Mononuclear cell (primary cell): ENCODE measurements around a stretch of chr6.

GRCh38 chr6:157033139-157033924 is 256.2 kb downstream of the ARID1B start:
- RRBS, result no CpG with 5 or more reads among the region's 5 CpGs

- RRBS, result no CpG with 5 or more reads among the region's 9 CpGs
These were observed 260.9 kb downstream of the TMEM242 start for GRCh38 chr6:157062317-157062839.

- RRBS, result no CpG with 5 or more reads among the region's 7 CpGs
These were observed 223.3 kb downstream of the TMEM242 start for GRCh38 chr6:157099943-157100592.

GRCh38 chr6:157184026-157184682 is 139.2 kb downstream of the TMEM242 start:
- RRBS, result 57% methylated on average over 4 of the region's 16 CpGs

GRCh38 chr6:157206024-157206983 is 117.0 kb downstream of the TMEM242 start:
- RRBS, result no CpG with 5 or more reads among the region's 39 CpGs

GRCh38 chr6:157207378-157208070 is 115.8 kb downstream of the TMEM242 start:
- RRBS, result no CpG with 5 or more reads among the region's 18 CpGs

GRCh38 chr6:157253738-157254344 is 69.5 kb downstream of the TMEM242 start:
- RRBS, result no CpG with 5 or more reads among the region's 7 CpGs

DNA sequence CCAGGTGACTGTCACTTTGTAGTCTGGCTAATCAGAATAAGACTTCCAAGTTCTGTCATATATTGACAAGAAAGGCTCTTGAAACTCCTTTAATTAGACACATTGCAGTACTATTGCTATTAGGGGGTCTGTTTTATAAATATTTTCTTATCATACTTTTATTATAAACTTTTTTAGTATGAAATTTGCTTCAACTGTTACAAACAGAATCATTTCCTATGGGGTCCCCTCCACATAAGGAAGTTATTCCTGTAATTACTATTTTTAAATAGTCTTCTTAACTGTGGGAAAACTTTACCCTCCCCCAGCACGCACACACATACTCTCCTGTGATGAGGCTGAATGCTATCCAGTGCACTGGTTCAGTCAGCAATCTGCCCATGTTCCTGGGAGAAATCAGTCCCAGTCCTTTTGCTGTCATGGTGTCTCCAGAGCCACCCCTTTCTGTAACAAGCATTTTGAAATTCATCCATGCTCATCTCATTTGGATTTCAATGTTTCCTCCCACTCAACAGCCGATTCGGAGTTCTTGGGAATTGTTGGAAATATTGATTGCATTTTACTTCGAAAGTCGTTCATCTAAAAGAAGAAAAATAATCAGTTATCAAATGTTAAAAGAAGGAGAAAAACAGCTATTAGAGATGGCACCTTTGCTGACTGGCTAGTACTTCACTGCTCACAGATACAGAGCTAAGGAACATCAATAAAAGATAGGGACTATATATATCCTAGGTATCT is 30.7 kb downstream of the TMEM242 start:
- RRBS, result no CpG with 5 or more reads among the region's 5 CpGs

GRCh38 chr6:157312758-157313212 is 10.5 kb downstream of the TMEM242 start:
- RRBS, result no CpG with 5 or more reads among the region's 11 CpGs

DNA sequence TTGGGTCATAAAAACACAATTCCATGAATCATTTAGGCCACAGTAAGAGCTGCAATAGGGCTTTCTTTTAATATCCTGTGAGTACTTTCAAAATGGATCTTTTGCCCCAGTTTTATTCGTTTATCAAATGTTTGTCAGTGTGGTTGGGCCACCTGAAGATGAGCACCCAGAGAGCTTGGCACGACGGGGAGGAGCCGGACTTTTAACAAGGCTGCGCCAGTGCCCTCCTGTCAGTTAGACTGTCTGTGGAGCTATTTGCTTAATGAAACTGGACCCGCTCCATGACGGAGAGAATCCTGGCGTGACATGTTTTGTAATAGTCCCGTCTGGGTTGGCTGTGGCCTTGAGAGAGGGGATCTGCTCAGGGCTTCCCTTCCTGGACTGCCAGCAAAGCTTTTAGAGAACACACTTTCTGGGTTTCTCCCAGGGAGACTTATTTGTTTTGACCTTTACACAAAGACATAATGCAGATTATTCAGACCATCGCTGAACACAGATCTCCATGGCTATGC is 53.6 kb downstream of the ZDHHC14 start:
- RRBS, result no CpG with 5 or more reads among the region's 10 CpGs

DNA sequence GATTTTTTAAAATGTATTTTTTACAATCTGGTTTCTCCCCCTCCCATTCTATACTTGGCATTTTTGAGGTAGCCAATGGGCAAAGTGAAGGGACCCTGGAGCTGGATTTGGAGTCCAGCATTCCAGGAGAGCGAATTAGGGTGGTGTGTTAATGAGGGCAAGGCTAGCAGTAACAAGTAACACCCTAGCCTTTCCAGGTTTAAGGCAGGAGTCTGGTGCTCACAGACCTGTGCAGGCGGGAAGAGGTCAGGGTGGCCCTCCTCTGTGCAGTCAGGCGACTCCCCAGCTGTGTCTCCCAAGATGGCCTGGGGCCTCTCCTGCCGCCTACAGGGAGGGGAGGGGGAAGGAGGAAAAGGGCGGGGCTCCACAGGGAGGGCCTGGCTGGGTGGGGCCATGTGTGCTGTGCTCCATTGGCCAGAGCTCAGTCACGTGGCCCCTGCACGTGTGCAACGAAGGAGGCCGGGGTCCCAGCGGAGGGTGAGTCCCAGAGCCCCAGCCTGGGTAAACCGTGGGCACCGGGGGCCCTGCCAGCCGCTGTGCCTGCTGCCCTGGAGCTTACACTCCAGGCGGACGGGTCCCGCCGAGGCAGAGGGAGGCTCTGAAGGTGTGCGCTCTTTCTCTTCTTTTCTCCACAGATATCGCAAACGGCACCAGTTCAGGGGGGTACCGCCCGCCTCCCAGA is 211.5 kb downstream of the ZDHHC14 start:
- RRBS, result 96% methylated on average over 4 of the region's 22 CpGs

DNA sequence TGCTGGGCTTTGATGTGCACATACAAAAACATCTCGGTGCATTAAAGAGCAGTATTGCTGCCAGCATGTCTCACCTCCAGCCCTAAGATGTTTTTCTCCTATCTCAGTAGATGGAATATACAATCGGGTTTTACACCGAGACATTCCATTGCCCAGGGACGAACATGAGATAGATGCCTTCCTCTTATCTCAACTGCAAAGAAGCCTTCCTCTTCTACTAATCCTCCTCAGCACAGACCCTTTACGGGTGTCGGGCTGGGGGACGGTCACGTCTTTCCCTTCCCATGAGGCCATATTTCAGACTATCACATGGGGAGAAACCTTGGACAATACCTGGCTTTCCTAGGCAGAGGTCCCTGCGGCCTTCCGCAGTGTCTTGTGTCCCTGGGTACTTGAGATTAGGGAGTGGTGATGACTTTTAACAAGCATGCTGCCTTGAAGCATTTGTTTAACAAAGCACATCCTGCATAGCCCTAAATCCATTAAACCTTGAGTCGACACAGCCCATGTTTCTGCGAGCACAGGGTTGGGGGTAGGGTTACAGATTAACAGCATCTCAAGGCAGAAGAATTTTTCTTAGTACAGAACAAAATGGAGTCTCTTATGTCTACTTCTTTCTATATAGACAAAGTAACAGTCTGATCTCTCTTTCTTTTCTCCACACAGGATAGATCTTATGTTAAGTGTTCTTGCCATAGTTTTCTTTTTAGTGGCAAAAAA is 70.4 kb upstream of the SNX9 start:
- RRBS, result no CpG with 5 or more reads among the region's 12 CpGs

DNA sequence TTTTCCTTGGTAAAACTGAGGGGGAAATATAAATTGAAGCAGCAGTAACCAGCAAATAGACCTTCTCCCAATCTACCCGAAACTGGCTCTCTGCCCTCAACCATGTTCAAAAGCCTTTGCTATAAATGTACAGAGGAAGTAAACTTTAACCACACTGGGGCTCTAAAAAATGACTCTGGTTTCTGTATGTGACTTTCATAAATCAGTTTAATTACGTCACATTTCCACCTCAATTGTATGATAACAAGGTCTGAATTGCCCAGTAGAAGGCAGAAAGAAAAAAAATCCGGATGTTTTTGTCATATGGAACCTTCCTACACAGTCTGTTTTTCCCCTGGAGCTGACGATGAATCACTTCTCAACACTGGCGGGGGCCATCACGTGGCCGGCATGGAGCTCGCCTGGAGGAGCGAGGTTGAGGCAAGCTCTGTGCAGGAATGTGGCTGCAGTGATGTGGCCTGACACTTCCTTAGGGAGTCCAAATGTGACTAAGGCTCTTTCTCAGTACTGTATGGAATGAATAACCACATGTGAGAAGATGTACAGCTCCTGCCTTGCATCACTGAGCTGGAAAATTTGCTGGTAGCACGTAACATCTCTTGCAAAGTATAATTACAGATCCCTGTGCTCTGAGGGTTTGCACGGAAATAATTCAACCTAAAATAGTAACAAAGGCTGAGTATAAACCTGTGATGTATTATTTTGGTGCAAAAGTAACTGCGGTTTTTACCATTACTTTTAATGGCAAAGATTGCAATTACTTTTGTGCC is 58.6 kb upstream of the SNX9 start:
- RRBS, result 3% methylated on average over 4 of the region's 12 CpGs

GRCh38 chr6:157848817-157849263 is 25.8 kb downstream of the SNX9 start:
- RRBS, result no CpG with 5 or more reads among the region's 6 CpGs

DNA sequence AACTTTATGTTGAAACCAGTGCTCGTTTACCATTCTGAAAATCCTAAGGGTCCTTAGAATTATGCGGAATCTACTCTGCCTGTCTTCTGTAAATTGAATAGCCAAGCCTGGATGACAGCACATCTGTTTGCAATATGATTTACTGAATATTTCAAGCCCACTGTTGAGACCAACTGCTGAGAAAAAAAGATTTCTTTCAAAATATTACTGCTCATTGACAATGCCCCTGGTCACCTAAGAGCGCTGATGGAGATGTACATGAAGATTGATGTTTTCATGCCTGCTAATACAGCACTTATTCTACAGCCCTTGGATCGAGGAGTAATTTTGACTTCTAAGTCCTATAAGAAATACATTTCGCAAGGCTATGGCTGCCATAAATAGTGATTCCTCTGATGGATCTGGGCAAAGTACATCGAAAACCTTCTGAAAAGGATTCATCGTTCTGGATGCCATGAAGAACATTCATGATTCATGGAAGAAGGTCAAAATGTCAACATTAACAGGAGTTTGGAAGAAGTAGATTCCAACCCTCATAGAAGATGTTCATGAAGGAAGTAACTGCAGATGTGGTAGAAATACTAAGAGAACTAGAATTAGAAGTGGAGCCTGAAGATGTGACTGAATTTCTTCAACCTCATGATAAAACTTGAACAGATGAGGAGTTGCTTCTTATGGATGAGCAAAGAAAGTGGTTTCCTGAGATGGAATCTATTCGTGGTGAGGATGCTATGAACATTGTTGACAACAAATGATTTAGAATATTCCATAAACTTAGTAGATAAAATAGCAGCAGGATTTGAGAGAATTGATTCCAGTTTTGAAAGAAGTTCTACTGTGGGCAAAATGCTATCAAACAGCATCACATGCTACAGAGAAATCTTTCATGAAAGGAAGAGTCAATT is 59.3 kb downstream of the SNX9 start:
- RRBS, result no CpG with 5 or more reads among the region's 8 CpGs

GRCh38 chr6:157885093-157886029 is 62.3 kb downstream of the SNX9 start:
- RRBS, result no CpG with 5 or more reads among the region's 12 CpGs

GRCh38 chr6:157894383-157895517 is 71.7 kb downstream of the SNX9 start:
- RRBS, result no CpG with 5 or more reads among the region's 7 CpGs

GRCh38 chr6:157904858-157905543 is 76.7 kb upstream of the SYNJ2 start:
- RRBS, result no CpG with 5 or more reads among the region's 6 CpGs

GRCh38 chr6:157989969-157990329 is 8.3 kb downstream of the SYNJ2 start:
- RRBS, result no CpG with 5 or more reads among the region's 13 CpGs

DNA sequence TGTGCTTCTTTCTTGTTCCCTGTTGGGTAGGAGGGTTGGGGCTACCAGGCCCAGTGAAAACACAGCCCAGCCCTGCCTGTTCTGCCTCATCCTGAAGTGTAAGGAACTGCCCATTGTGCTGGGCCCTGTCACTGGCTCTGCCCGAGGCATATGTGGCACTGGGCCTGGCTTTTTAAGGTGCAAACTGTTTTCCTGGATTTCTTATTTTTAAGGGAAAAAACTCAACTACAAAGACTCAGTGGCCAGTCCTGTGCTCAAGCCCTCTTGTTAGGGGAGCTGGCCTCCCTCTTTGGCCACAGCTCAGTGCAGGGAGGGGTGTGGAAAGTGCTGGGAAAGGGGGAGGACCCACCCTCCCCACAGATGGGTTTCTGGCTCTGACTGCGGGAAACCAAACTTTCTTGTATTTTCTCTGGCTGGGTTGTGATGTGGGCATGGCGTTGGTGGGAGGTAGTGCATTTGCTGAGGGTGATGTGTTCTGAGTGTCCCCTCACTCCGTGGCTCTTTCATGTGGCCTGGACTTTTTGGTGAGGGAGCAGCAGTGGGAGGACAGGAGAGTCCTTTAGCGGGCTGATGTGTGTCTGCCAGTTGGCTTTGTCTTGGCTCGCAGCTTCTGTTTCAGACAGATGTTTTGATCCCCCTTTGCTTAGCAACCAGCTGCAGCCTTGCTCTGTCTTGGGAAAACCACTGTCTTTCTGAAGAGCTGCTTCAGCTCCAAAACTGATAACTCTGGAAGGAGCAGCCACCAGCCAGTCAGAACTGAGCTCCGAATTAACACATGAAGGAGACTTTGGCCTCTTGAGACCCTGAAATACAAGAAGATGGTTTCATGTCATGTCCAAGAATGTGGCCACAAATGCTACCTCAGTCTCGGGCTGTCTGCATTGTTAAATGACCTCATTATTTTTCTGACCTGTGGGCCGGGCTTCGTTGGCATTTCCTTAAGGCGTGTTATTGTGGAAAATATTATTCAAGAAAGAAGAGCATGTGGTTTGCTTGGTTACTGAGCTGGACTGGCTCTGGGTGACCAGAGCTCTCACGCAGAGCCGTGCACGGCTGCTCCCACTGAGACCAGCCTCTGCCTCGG is 21.4 kb downstream of the SYNJ2 start:
- RRBS, result no CpG with 5 or more reads among the region's 15 CpGs